ENCODE measurements around the gene GPX3.

- PRO-cap = no peak
Measured at GRCh38 chr5:150541736-150542670, 34.1 kb downstream of the NDST1 start.

DNA sequence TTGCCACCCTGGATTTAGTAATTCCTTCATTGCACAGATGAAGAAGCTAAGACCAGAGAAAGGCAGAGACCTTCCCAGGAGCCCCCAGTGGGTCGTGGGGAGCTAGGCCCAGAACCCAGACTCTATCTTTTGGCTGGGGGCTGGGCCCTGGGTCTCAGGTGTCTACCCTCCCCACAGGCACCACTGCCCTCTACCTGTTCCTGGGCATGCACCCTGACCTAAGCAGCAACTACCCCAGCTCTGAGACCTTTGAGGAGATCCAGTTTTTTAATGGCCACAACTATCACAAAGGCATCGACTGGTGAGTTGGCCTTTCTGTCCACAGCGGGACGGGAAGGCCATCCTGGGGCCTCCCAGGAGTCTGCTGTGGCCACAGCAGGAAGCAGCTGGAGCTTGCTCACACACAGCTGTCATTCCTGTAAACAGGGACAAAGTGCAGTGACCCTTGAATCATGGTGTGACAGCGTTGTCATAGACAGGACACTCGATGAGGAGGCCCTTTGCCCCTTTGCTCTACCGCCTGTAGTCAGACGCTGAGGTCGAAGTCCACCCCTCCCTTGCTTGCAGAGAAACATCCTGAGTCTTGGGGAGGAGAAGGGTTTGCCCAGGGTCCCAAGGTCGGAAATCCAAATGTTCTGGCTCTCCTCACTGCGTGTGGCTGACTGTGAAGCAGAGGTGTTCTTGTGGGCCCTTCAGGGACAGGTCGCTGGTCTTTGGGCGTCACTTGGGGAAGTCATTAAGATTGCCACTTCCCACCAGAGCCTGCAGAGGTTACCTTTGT lies 34.9 kb downstream of the NDST1 start:
- PRO-cap = no peak

DNA sequence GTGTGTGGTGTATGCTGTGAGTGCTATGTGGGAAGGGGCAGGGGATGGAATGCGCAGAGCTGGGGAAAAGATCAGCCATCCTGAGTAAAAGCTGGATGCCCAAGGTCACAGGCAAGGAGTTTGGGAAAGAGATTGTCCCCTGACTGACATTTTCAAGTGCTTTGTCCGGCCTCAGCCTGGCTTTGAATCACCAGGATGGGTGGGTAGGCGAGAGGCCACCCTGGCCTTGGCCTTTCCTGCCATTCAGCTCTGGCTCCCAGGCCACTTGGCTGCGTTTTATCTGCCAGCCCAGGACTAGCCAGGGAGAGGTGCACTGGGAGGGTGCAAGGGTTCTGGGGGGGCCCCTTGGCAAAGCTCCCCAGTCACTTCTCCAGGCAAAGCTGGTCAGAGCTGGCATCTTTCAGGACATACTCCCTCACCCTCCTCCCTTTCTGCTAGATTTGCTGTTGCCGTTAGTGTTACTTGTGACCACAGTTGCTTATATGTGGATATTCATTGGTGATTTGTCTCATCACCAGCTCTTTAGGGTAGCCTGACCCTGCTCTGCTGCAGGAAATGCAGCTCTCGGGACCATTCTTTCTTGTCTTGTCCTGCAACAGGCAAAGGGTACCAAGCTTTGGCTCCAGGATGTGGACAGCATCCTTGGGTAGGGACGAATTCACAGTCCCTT lies 37.3 kb upstream of the SYNPO start:
- PRO-cap = no peak

GRCh38 chr5:150609577-150610230 lies 30.8 kb upstream of the SYNPO start:
- PRO-cap = no peak

DNA sequence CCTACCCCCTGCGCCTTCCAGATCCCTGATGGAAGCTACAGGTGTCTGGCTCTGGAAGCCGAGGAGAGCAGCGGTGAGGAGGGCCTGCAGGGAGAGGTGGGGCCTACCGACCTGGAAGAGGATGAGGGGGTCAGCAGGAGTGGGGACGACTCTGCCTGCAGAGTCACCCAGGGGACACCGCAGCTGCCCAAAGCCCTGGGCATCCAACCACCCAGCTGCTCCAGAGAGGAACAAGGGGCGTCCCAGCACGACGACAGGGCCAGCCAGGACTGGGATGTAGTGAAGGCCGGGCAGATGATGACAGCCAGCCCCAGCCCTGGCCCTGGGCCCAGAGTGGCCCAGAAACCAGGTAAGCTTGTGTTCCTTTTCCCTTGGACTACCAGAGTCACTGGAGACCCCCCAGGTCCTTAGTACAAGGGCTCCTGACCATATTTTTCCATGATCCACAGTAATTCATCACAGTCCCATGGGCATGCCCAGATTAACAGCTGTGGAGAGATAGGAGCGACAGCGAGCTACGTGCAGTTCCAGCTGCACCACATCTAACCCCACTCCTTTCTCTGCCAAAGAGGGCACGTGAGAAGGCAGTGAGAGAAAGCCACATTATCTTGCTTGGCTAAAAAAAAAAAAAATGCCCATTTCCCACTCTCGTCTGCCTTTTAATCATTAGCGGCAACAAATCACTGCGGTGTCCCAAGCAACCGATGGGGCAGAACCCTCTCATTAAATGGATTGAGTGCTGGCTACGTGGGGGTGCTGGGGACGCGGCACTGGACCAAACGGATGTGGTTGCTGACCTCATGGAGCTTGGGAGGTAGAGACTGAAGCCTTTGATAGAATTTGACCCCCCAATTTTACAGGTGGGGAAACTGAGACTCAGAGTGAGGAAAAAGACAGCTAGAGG lies 21.8 kb upstream of the SYNPO start:
- PRO-cap = no peak

DNA sequence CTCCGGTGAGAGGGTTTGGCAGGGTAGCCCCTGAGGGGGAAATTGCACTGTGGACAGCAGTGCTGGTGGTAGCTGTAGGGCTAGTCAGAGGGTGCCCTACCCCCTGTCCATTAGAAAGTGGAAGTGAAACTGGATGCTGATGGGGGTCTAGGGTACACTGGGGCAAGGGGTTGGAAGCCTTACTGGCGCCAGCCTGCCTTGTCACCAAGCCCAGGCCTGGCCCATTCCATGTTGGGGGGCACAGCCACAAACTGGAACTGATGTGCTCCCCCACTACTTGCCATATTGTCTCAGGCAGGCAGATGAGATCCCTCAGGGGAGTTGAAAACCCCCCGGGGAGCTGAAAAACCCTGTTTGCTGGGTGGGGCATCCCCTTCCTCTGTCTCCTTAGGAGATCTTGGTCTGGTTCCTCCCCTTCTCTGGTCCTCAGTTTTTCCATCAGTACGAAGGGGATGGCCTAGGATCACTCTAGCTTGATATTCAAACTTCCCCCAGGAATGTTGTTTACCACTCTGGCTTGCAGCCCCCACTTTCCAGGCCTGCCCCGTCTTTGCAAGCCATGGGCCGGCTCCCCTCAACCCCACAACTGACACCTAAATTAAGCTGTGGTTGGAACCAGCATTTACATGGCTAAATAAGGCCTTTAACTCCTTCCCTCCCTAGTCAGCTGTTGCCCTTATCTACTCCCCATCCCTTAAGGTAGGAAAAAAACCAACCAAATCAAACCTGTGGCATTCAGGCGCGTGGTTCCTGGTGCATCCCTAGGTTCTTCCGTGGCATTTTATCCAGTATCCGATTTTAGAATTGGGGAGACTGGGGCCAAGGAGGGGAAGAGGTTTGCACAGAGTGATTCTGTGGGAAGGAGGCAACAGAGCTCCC lies 14.3 kb upstream of the SYNPO start:
- PRO-cap = no peak

- PRO-cap = no peak
Measured at GRCh38 chr5:150647722-150648797, 7.6 kb downstream of the SYNPO start.

DNA sequence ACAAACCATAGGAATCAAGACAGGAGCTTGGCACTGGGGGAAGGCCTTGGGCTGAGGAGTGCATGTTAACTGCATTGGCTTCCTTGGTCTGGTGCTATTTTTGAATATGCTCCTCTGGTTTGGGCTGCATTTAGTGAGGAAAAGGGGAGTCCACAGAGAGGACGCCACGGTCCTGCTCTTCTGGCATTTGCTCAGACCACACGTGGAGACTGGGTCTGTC lies 12.6 kb downstream of the MYOZ3 start:
- PRO-cap = no peak

GRCh38 chr5:150729444-150730015 lies 28.7 kb upstream of the RBM22 start:
- PRO-cap = no peak

DNA sequence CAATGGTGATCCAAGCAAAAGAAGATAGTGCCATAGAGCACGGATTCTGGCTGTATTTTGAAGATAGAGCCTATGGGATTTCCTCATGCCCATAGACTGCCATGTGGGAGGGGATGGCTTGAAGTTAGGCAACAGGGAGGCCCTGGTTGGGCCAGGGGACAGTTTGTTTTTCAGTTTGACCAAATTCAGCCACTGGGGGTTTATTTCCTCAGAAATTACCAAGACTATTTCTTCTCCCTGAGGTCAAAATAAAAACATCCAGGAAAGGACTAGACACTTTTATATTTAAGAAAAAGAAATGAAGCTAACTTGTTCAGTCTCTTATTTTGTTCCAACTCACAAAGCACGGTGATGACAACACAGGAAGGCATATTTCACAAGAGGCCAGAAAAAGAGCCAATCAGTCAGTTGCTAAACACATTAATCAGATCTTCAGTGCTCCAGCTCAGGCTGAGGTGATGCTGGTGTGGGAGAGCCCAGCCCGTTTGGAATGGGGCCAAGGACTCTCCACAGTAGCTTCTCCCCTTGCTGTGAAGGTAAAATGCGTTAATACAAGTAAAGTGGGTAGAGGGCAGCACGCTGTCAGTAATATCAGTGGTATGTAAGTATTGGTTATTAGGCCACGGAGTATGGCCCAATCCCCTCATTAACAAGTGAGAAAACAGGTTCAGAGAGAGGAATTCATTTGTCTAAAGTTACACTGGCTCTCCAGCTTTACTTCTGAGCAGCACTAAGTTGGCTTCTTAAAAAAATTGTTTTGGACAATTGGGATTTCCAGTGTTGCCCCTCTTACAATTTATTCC lies 4.5 kb upstream of the DCTN4 start:
- PRO-cap = no peak

DNA sequence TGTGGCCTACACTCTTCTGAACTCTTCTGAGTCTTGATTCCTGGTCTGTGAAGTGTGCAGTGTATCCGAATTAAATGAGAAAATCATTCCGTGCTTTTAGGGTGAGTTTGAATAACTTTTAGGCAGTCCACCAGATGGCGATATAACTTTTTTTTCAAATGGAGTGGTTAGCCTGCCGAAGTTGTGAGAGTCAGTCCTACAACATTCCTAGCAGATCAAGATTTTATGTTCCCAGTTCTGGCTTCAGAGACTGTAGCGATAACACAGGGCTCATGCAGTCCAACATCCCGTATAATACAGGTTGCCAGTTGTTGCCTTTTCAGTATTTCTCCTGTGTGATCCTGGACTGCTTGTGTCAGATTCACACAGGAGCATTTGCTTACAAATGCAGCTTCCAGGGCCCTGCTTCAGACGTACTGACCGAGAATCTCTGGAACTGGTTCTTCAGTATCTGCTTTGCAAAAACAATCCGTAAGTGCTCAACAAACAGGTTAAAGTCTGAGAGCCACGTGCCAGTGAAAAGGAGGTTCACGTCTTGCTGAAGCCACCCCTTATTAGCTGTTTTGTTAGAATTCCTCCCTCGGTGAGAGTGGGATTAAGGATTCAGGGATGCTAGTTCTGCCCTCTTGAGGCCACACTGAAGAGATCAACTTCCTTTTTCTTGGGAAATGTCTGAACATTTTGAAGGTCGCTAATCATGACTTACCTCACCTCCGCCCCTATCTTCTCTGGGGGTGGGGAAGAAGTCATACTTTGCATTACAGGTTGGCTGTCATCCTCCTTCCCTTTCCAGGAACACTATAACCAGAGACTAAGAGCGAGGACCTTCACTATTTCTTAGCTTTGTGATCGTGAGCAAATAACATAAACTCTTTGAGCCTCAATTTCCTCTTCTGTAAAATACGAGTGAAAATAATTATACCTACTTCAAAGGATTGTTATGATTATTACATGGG lies 22.8 kb downstream of the SMIM3 start:
- PRO-cap = no peak

- PRO-cap = bidirectional peak, plus-strand start at chr5:150946840, minus-strand start at chr5:150946534
Measured at GRCh38 chr5:150946218-150946682, 41.5 kb upstream of the ZNF300 start.

GRCh38 chr5:150999995-151000412 lies 20.4 kb upstream of the GPX3 start:
- PRO-cap = no peak

- PRO-cap = bidirectional peak, plus-strand start at chr5:151020591, minus-strand start at chr5:151020352
Measured at GRCh38 chr5:151020106-151021153, at the start of gene GPX3. TSS of gene GPX3 (plus strand) at chr5:151020591.

- PRO-cap = no peak
Measured at GRCh38 chr5:151039988-151040949, 19.9 kb downstream of the GPX3 start.

GRCh38 chr5:151042359-151042958 lies 22.1 kb downstream of the GPX3 start:
- PRO-cap = no peak

- PRO-cap = no peak
Measured at GRCh38 chr5:151082016-151082766, 1.4 kb upstream of the TNIP1 start.

GRCh38 chr5:151104488-151105458 lies 23.9 kb upstream of the TNIP1 start:
- PRO-cap = no peak

GRCh38 chr5:151124102-151124709 lies 33.4 kb downstream of the ANXA6 start:
- PRO-cap = no peak

- PRO-cap = no peak
Measured at GRCh38 chr5:151151725-151152303, 5.8 kb downstream of the ANXA6 start.

Measured in peritoneum (tissue), 1 donor.